GM12892 (cell line): ENCODE data around the gene TMEM250.

GRCh38 chr9:136087616-136087988, 7.5 kb downstream of the NACC2 start:
- RRBS = 14% methylated on average over 6 of the region's 17 CpGs

- RRBS = no CpG with 5 or more reads among the region's 18 CpGs
Observed at GRCh38 chr9:136098764-136099260, 3.7 kb upstream of the NACC2 start.

- RRBS = 97% methylated on average over 3 of the region's 65 CpGs
Observed at GRCh38 chr9:136116038-136116917, 2.4 kb downstream of the TMEM250 start.

- RRBS = no CpG with 5 or more reads among the region's 57 CpGs
Observed at GRCh38 chr9:136118744-136119129, at the start of gene TMEM250. Gene TMEM250 (minus strand): TSS chr9:136118875.

DNA sequence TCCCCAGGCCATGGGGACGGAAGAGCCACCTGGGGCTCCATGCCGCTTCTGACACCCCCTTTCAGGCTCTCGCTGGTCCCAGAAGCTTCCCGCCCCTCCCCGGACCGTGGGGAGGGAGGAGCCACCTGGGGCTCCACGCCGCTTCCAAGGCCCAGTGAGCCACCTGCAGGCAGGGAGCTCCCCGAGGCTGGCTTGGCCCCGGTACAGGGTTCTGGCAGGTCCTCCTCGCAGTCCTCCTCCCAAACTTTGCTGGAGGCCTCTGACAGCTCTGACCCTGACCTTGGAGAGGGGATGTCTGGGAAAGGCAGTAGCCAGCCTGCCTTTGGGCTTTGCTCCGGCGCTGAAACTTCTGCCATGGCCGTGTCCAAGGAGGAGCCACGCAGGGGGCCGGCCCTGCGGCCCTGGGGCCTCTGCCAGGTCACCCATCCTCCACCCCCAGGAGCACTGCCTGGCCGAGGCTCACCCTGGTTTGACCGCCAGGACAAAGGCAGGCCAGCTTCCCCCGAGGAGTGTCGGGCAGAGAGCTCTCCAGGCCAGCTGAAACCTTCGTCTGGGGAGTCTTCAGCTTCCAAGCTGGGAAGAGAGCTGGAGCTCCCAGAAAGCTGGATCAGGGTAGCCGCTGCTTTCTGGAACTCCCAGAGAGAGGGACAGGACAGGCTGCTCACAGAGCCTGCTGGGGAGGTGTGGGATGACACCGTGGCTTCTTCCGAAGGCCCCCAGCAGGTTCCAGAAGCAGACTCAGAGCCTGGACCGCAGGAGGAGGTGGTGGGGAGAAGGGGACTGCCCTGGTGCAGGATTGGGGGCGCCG, 8.9 kb upstream of the QSOX2 start:
- RRBS = 54% methylated on average over 5 of the region's 28 CpGs

DNA sequence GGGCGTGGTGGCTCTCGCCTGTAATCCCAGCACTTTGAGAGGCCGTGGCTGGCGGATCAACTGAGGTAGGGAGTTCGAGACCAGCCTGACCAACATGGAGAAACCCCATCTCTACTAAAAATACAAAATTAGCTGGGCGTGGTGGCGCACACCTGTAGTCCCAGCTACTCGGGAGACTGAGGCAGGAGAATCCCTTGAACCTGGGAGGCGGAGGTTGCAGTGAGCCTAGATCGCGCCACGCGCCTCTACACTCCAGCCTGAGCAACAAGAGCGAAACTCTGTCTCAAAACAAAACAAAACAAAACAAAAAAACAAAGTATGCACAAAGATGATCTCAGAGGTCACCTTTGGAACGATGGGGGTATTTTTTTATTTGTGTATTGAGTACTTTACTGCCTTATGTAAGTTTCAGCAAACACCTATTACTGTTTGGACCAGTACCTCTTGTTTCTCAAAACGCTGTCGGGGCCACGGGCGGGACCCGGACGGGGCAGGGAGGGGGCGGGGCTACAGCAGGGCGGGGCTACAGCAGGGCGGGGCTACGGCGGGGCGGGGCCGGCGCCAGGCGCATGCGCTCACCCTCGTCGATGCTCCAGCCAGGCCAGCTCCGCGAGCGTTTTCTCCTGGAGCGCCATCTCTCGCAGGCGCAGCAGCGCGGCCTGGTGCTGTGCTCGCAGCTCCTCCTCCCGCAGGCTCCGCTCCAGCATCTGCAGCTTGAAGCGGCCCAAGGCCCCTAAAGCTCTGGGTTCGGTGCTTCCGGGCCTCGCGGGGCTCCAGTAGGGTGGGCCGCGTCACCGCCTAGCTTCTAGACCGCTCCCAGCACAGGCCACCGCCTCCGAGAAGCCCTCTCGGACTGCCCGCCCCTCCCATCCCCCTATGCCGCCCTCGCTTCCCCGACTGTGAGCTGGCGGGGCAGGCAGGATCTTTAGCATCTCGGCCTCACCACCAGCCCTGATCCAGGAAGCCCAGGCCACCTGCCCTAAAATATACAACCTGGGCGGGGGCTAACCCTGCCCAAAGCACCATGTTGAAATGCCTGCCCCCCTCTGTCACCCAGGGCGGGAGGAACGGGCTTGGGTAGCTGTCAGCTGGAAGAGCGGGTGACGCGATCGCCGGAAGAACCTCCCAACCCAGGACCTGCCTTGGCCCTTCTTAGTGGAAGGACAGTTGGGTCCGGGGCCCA, 21.6 kb upstream of the QSOX2 start:
- RRBS = 14% methylated on average over 10 of the region's 71 CpGs

- RRBS = 75% methylated on average over 3 of the region's 30 CpGs
Observed at GRCh38 chr9:136358156-136358781, 5.3 kb downstream of the DNLZ start.

DNA sequence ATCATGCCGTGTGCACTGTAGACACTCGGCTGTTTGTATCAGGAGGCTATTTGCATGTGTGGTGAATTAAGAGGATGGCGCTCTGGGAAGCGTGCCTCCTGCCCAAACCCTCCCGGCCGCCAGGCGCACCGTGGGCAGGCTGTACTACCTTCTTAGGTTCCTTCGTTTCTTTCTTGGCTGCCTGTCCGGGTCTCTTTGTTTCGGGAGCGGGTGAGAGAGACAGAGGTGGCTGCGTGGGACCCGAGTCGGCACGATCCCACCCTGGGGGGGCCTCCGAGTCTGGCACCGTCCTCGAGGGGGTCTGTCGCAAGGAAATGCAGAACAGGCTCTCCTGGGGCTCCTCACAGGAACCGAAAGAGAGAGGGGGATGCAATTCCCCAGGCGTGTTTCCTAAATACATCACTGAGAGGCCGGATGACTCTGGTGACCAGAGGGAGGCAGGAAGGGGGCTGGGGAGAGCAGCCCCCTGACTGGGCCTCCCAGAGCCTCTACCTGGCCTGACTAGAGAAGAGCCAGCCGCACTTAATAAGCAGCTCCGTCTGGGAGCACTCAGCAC, 11.5 kb upstream of the INPP5E start:
- RRBS = 91% methylated on average over 6 of the region's 25 CpGs

GRCh38 chr9:136474901-136475586, 7.8 kb downstream of the SEC16A start:
- RRBS = 98% methylated on average over 4 of the region's 22 CpGs

- RRBS = 5% methylated on average over 14 of the region's 56 CpGs
Observed at GRCh38 chr9:136484137-136484987, 1.5 kb upstream of the SEC16A start.

DNA sequence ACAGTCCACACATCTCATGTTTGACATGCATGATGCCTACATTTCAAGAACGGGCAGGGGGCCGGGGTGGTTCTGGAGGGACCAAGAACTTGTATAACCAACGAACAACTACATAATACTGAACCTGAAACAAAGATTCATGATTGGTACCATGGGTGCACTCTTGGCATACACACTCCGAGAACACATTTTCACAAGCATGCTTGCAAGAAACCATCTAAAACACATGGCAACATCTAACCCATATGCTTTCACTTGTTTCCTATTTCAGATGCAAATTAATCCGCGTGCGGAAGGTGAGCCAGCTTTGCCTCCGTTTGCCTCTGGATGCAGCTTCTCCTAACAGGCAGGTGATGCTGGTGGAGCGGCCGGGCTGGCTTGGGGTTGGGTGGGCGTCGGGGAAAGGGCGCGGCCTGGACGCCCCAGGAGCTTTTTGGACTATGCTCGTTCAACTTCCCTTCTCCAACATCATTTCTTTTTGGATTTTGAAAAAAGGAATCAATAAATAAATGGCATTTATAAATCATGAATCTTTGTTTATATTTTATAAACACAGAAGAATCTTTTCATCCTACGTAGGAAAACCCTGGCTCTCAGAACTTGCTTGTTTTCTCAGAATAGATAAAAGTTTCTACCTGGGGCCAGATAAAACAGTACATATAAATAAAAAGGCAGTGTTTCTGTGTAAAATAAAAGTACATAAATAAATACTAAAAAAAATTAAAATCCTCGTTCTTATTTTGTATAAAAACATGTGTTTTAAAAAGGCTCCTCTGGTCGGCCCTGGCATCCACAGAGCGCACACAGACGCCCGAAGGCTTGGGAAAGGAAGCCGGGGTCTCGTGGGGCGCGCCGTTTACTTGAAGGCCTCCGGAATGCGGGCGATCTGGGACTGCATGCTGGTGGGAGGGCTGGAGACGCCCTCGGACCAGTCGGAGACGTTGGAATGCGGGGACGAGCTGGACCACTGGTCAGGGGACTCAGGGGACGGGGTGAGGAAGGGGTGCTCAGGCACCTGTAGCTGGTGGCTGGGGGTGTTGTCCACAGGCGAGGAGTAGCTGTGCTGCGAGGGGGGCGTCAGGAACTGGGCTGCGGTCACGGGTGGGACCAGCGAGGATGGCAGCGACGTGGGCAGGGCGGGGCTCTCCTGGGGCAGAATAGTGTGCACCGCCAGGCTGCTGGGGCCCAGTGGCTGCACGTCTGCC, 12.8 kb upstream of the SEC16A start:
- RRBS = no CpG with 5 or more reads among the region's 48 CpGs

GRCh38 chr9:136529663-136530292, 16.1 kb downstream of the NOTCH1 start:
- RRBS = 26% methylated on average over 7 of the region's 29 CpGs

GRCh38 chr9:136617662-136618386, 44.9 kb upstream of the EGFL7 start:
- RRBS = no CpG with 5 or more reads among the region's 19 CpGs

DNA sequence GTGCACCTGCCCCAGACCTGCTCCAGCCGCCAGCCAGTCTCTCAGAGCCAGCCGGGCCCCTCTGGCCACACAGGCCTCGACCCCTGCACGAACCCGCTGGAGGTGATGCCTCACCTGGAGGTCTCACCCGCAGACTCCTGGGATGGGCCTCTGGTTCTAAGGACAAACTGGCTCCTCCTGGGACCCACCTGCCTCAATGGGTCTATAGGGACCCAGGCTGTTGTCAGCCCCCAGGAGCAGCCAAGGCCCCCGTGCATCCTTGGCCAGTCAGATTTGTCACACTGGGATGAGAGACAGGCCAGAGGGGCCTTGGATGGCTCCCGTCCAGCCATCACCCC, 38.1 kb upstream of the EGFL7 start:
- RRBS = no CpG with 5 or more reads among the region's 8 CpGs

DNA sequence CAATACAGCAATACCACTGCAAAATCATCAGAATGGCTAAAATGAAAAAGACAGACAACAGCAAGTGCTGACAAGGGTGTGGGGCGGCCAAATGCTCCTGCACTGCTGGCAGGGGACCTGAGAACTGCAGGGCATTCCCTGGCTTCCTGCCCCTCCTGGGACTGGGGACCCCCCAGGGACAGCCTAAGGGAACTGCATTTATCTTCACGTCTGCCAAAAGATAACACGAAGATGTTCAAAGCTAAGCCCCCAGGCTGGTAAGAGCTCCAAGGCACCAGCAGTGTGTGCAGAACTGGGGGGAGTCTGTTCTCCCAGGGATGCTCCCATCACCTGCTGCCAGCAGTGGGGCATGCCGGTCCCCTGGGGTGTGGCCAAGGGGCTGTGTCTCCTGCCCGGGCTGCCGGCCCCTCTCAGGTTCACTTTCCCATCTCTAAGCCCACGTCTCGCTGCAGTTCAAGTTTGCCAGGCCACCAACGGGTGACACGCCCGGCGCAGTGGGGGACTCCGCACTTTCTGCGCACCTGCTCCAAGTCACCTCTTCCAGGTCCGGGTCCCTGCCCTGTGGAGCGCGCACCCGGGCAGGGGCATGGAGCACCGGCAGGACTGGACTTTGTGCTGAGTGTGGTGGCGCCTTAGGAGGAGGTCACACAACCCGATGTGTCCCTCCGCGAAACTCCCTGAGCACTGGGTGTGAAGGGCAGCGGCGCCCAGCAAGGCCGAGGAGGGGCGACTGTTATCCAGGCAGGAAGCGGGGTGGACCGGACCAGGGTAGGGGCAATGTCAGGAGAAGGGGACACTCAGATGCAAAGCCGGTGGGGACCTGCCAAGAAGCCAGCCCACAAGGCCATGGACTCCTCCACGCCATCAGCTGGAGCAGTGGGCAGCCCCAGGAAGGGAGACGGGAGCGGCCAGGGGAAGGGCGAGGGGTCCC, 4.4 kb upstream of the EGFL7 start:
- RRBS = 6% methylated on average over 9 of the region's 34 CpGs

- RRBS = no CpG with 5 or more reads among the region's 50 CpGs
Observed at GRCh38 chr9:136670508-136671515, 8.1 kb downstream of the EGFL7 start.

- RRBS = no CpG with 5 or more reads among the region's 6 CpGs
Observed at GRCh38 chr9:136672393-136672789, 9.7 kb downstream of the EGFL7 start.

- RRBS = no CpG with 5 or more reads among the region's 4 CpGs
Observed at GRCh38 chr9:136678586-136678993, 8.7 kb downstream of the AGPAT2 start.

DNA sequence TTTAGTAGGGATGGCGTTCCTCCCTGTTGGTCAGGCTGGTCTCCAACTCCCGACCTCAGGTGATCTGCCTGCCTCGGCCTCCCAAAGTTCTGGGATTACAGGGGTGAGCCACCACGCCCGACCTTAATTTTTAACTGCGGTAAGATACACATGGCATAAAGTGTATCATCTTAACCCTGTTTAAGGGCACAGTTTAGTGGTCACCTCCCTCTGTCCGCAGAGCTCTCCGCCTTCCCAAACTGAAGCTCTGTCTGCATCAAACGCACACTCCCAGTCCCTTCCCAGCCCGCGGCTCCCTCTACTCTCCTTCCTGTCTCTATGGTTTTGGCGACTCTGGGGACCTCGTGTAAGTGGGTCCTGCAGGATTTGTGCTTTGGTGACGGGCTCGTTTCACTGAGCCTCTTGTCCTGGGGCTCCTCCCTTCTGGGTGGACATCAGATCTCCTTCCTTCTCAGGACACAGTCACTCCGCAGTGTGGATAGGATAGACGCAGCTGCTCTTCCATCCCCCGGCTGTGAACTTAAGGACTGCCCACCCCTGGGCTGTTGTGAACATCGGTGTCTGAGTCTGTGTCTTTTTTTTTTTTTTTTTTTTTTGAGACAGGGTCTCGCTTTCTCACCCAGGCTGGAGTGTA, 3.4 kb downstream of the DIPK1B start:
- RRBS = no CpG with 5 or more reads among the region's 20 CpGs

- RRBS = no CpG with 5 or more reads among the region's 34 CpGs
Observed at GRCh38 chr9:136720516-136721636, 8.5 kb downstream of the DIPK1B start.